Mesenchymal stem cell of Wharton's jelly (primary cell): ENCODE results near the gene MED27.

DNA sequence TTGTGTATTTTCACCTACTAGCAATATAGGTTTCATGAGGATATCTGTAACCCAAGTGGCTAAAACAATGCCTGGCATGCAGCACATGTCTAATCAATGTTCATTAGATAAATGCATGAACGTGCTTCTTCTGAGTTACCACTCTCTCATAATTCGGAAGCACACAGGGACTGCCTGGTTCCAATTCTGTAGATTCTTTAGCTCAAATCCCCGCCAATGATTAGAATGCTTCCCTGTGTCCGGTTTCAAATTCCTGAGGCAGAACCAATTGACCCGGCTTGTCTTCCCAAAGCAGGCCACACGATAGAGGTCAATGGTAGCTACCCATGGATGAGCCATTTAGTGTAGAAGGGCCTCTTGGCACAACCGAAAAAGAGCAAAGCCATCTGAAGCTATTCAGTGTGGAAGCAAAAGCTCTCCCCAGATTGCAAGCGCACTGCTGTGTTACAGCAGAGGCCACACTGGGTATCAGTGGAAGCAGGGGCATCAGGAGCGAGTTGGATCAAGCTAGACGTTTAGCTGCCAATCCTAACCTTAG is 44.7 kb downstream of the RAPGEF1 start:
- CAGE, long polyA plus RNA = no peak

- CAGE, long polyA plus RNA = no peak
Measured at GRCh38 chr9:131699717-131700755, 39.8 kb downstream of the RAPGEF1 start.

GRCh38 chr9:131709383-131710473 is 30.1 kb downstream of the RAPGEF1 start:
- CAGE, long polyA plus RNA = no peak

DNA sequence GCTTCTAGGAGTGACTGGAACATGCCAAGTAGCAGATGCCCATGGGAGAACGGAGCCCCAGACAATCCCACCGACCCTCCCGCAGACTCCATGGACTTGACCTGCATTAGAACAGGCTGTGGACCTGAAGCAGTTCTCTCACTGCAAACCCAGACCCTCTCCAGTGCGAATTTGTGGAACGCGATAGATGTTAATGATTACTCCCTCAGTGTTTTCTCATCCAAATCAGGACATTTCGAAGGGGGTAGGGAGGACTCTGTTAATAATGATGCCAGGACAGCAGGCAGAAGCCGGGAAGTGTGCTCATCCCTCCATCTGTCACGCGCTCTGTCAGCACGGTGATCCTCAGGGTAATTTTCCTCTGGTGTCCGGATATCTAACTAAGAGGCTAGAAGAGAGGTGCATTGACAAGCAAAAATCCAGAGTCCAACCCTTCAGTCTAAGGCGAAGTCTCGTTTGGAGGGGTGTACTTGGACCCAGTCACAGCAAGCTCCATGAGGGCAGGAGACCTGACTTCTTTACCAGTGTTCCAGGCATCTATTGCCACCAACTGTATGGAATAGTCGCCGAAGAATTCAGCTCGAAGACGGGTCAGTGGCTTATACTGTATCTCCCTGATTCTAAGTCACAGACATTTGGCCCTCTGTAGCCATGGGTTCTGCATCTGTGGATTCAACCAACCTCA is 18.7 kb downstream of the RAPGEF1 start:
- CAGE, long polyA plus RNA = no peak

- CAGE, long polyA plus RNA = no peak
Measured at GRCh38 chr9:131738662-131739144, 1.2 kb downstream of the RAPGEF1 start.

- CAGE, long polyA plus RNA = no peak
Measured at GRCh38 chr9:132078852-132080279, at the start of gene MED27. Gene MED27 (minus strand): TSS chr9:132079867.

- CAGE, long polyA plus RNA = no peak
Measured at GRCh38 chr9:132141083-132142407, 20.3 kb upstream of the NTNG2 start.

GRCh38 chr9:132170219-132170598 is 8.4 kb downstream of the NTNG2 start:
- CAGE, long polyA plus RNA = no peak

DNA sequence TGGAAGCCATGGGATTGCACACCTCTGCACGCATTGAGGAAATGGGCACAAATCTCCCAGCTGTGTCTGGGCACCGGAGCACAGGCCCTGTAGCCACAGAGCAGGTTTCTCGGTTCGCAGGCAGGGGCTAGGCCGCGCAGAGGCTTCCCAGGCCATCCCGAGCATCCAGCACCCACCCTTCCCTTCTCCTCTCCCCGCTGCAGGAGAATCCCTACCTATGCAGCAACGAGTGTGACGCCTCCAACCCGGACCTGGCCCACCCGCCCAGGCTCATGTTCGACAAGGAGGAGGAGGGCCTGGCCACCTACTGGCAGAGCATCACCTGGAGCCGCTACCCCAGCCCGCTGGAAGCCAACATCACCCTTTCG is 35.9 kb downstream of the NTNG2 start:
- CAGE, long polyA plus RNA = no peak

DNA sequence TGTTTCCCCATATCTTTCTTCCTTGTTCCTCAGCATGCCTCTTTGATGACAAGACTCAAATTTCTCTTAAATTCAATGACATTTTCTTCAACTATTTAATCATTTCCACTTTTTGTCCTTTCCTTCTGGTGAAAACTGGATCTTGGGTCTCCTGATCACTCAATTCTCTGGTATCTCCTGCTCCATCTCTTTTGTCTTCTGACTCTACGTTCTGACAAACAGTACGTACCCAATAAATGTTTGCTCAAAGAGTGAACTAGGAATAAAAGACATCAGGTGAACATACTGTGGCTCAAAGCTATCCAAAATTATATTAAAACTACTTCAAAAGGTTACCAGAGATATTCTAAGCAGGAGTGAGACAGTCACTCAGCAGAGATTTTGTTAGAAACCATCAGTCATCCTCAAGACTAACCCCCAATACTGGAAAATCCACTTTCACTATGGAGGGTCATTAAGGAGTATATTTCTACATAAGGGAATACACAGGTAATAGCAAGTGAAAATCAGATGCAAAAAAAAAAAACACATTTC is 72.1 kb downstream of the SETX start:
- CAGE, long polyA plus RNA = no peak

DNA sequence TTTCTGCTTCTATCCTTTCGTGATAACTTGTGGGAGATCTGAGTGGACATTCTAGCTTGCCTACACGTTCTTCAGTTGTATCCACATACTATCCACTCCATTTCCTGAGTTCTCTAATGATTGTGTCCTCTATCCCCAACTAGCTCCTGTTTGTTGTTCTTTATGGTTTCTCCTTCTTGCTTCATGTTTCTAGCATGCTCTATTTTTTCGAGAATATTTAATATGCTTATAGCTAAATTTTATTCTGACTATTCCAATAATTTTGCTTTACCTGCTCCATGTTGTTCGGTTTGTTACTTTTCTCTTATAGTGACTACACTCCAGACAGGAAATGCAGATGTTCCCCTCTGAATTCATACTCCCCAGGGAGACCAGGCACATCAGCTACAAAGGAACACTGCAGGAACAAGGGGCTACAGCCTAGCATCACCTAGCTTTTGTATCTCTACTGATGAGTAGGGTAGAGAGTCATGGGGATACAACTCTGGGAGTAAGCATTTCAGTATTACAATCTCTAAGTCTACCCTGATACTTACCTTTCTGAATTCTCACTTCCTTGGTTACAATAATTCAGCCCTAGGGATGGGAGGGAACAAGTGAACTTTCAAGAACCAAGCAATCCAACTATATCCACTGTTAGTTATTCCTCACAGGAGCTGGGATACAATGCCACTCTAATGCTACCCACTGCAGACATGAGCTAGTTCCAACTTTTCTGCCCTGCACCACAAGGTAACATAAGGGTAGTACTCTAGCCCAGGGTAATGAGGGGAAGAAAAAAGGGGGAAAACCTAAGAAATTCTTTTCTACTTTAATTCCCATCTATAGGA is 36.5 kb downstream of the SETX start:
- CAGE, long polyA plus RNA = no peak

DNA sequence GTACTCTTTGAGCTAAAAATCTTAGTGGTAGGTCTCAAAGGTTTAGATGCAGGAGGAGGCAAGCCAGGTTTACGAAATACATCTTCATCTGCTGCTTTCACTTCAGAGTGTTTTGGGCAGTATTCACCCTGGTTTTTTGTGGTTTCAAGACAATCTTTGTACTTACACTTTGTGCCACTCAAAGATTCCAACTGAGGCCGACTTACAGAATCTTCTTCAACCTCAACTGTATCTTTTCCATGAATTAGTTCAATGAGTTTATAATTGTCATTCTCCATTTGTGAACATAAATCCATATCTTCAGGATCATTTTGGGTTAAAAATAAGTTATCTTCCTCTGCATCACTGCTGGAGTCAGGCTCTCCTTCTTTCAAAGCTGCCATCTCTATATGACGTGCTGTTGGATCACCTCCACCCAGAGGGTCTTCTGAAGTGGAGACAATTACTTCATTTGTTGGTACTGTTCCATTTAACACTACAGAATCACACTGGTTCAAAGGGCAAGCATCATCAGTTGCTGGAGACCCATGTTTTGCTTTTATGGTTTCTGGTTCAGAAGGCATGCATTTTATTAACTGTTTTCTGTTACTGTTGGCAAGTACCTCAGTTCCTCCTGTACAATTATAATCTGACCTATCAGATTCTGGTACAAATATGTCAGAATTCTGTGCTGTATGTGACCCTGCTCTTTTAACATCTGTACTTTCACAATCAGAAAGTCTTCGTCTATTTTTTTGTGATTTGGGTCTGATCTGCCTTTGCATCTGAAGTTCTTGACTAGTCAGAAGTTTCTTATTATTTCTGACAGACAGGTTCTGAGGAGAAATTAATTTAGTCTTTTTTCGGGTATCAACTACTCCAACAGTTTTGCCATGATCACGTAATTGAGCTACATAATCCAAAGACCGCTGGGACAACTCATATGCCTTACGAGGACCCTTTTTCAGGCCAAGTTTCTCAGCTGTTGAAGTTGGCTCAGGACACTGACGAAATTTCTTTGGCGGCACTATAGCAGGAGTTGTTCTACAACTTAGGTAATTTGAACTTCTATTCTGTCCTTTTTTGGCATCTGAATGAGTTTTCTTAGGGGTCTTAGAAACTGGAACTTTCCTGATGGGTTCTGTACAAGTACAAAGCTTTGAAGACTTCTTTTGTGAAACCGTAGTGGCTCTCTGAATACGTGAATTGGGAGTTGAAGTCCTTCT is 27.6 kb downstream of the SETX start:
- CAGE, long polyA plus RNA = no peak

- CAGE, long polyA plus RNA = no peak
Measured at GRCh38 chr9:132327992-132328629, 26.7 kb downstream of the SETX start.

DNA sequence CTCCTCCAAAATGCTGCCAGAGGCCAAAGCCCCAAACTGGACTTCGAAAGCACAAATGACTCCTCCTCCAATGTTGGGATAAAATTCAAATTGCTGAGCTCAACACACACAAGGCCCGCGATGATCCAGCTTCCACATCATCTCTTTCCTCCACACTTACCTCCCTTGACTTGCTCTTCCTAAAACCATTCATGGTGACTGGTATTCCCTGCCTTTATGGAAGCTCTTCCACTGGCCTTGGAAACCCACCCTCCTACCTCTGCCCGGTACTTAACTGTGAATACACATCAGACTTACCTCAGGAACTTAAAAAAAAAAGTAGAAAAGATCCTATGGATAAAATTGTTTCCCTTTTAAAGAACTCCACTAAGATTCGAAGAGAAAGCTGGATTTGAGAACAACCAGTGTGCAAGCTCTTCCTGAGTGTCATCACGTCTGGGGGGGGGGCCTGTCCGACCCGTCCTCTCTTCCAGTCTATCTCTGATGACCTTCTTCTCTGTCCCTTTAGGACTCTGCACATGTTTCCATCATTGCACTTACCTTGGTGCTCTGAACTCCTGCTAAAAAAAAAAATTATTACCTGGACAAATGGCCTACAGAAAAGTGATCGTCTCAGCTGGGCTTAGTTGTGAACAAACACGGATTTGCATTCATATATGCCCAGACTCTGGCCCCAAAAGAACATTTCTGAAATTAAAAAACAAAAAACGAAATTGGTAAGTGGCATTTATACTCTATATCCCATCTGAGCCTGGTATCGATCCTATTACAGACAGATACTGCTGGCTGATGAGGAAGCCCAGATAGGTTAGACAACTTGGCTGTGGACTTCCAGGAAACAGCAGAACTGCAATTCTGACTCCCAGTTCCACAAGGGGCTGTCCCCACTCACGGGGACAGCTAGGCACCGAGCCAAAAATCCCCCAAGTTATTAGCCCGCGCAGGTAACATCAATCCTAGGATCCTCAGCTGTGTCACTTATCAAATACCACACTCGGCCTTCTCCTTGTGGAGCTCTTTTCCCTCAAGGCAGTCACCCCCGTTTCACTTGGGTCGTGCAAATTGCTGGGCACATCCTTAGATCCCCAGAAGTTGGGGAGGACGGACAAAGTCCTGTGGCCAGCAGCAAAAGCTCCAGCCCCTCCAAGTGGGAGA is 1.3 kb downstream of the SETX start:
- CAGE, long polyA plus RNA = no peak

DNA sequence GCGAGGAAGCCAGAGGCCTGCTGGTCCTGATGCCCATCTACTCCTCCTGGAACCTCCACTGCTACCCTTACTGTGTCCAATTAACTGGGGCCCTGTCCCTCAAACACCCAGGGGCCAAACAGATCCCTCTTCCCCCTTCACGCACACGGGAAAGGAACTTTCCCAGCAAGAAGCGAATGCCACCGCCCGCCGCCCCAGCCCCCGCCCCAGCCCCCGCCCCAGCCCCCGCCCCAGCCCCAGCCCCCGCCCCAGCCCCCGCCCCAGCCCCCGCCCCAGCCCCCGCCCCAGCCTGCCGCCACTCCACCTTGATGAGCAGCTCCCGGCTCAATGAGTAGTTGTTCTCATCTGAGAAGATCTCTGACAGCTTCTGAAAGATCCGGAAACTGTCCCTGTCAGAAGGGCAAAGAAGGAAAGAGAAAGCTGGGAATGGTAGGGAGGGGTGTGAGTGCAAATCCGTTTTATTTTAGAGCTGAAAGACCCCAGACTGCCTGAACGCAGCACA is 15.4 kb downstream of the RALGDS start:
- CAGE, long polyA plus RNA = no peak

- CAGE, long polyA plus RNA = no peak
Measured at GRCh38 chr9:133119870-133120844, 883 bp downstream of the RALGDS start.

DNA sequence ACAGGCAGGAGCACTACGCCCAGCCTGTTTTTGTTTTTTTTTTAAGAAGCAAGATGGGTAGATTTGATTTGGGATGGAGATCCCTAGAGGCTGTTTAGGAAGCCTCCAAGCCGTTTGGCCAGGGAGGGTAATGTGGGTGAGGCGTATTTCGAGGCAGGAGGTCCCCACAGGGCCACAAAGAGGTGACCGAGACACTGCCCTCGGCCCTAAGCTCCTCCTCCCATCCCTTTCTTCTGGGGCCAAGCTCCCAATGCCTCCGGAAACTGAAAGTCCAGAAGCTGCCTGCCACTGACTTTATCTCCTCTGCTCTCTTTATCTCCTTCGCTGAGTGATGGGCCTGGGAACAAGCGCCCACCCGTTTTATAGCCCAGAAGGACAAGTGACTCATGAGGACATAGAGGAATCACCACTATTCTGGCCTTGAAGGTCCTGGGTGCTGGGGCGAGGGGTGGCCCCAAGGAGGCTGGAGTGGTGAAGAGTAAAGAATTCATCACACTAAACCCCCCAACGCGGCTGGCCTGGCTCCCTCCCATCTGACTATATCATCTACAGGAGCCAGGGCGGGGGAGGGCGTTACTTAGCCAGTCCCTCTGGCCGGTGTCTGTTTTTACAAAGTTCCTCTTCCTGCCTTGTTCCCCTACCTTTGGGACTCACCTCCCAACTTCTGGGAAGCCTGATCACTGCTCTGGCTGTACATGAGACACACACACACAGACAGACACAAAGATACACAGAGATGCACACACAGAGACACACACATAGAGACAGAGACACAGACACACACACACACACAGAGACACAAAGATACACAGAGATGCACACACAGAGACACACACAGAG is 2.2 kb upstream of the RALGDS start:
- CAGE, long polyA plus RNA = no peak

GRCh38 chr9:133142638-133143197 is 21.0 kb downstream of the GBGT1 start:
- CAGE, long polyA plus RNA = no peak

DNA sequence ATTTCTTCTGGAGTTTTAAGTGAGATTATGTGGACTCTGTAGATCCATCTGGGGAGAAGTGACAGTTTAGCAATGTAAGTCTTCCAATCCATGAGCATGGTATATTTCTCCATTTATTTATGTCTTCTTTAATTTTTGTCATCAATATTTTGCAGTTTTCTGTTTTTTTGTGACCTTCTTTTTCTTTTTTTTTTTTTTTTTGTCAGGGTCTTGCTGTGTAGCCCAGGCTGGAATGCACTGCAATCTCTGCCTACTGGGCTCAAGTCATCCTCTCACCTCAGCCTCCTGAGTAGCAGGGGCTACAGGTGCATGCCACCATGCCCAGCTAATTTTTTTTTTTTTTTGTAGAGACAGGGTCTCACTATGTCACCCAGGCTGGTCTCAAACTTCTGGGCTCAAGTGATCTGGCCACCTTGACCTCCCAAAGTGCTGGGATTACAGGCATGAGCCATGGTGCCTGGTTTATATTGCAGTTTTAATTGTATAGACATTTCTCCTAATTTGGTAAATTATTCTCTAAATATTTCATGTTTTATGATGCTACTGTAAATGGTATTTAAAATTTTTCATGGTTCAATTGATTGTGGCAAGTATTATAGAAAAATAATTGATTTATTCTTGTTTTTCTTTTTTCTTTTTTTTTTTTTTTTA is 58.0 kb upstream of the OBP2B start:
- CAGE, long polyA plus RNA = no peak

GRCh38 chr9:133275131-133275378 is 60.9 kb downstream of the SURF6 start:
- CAGE, long polyA plus RNA = no peak